Right atrium auricular region (tissue), 2 donors: ENCODE measurements around a stretch of chr11.

GRCh38 chr11:60169260-60169635, 13.6 kb downstream of the MS4A6A start:
- PRO-cap = no peak
- RAMPAGE, long total RNA, 2 experiments = no peak in any of the 2 experiments

DNA sequence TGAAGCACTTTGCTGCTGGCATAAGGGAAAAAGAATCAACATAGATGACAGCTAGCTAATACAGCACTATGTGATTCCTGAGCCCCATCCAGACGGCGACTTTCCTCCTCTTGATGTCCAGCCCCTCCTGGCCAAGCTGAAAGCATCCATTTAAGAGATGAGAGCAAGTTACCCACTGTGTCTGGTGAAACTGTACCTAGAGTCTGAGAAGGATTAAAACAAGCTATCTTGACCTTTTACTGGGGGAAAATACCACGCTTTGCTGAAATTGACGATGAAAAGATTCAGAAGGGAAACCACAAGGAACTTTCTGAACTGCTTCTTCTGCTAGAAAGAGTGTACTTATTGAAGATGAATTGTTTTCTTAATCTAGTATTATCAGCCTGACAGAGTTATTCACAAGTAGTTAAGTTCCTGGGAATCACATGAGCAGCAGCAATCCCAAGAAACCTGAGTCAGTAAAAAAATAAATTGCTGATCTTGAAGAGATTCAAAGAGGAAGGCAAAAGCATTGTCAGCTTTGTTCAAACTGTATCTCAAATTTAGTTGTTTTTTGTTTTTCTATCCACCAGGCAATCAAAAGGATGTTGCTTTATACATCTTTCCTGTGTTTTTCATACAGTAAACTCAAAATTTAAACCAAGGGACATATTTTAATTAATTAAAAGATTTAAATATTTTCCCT, 13.1 kb upstream of the MS4A6A start:
- PRO-cap = no peak
- RAMPAGE, long total RNA, 2 experiments = no peak in any of the 2 experiments

DNA sequence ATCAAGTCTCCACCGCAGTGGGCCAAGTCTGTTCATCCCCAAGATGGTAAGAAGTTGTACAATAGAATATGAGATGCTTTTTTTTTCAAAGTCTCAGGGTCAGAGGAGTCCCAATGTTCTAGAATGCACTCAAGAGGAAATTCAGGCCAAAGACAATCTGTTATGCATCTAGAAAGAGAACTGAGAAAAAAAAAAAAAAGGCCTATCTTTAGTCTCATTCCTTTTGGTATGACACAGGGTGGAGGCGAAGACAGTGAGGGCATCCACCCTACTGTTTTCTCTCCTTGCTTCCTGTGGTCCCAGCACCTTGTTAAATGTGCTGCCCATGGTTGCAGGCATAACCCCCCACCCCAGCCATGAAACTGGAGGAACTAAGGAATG, 20.3 kb downstream of the MS4A6E start:
- PRO-cap = no peak
- RAMPAGE, long total RNA, 2 experiments = no peak in any of the 2 experiments

DNA sequence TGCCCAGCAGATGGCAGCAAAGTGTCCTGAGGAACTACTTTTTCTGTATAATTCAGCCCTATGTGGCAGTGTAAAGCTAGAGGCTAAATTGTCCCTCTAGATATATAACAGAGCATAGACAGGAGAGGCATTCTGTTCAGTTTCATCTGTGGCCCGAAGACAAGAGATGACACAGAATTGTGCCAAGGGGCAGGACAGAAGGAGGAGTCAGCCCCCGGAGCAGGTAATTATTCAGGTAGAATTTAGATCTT, 14.8 kb upstream of the MS4A7 start:
- PRO-cap = no peak
- RAMPAGE, long total RNA, 2 experiments = no peak in any of the 2 experiments

DNA sequence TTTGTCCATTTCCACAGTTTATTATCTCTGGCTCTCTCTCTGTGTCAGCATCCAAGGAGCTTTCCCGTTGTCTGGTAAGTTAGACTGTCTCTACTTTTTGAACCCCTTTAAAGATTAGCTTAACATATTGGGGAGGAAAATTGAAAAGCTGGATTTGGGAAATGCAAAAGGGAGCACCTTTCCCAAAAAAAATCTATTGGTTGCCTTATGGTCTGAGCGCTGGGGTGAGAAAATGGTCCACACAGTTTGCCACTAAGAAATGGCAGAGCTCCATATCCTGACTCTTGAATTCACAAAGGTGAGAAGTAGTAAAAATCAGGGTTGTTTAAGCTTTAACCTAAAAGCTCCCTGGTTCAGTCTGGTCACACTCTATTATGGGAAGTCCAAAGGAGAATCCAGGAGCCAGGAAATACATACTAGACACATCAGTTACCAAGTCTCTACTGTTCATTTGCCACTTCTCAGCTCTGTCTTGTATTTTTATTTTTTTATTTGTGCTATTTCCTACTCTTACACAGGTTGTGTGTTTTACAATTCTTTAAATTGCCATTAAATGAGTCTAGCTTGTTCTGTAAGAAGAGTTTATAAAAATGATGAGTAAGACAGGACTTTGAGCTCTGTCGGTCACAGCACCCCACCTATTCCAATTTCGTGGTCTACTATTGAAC, 9.5 kb downstream of the MS4A12 start:
- PRO-cap = no peak
- RAMPAGE, long total RNA, 2 experiments = no peak in any of the 2 experiments

- PRO-cap = no peak
- RAMPAGE, long total RNA, 2 experiments = no peak in any of the 2 experiments
Measured at GRCh38 chr11:60759261-60760009, 2.8 kb downstream of the MS4A15 start.

GRCh38 chr11:60852567-60853084, 3.1 kb downstream of the PTGDR2 start:
- PRO-cap = no peak
- RAMPAGE, long total RNA, 2 experiments = no peak in any of the 2 experiments

- PRO-cap = no peak
- RAMPAGE, long total RNA, 2 experiments = no peak in any of the 2 experiments
Measured at GRCh38 chr11:61007493-61007896, 36.0 kb downstream of the CD6 start.

GRCh38 chr11:61119140-61119421, 16.8 kb downstream of the CD5 start:
- PRO-cap = no peak
- RAMPAGE, long total RNA, 2 experiments = no peak in any of the 2 experiments

DNA sequence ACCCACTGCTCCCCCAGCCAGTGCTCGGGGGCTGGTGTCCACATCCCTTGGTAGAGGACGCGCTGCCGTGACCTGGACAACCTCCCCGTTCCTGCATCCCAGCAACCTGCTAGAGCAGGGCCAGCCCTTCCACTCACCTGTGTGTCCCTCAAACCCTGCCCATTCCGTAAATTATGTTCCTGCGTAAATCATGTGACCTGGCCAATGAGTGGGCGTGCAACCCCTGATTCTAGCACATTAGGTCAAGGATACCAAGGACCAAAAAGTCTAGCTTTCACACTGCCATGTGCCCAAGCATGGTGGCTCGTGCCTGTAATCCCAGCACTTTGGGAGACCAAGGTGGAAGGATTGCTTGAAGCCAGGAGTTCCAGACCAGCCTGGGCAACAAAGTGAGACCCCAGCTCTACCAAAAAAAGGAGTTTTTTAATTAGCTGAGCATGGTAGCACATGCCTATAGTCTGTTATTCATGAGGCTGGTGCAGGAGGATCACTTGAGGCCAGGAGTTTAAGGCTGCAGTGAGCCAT, 25.8 kb downstream of the CD5 start:
- PRO-cap = no peak
- RAMPAGE, long total RNA, 2 experiments = no peak in any of the 2 experiments

GRCh38 chr11:61149814-61150302, 11.4 kb downstream of the VPS37C start:
- PRO-cap = no peak
- RAMPAGE, long total RNA, 2 experiments = no peak in any of the 2 experiments

DNA sequence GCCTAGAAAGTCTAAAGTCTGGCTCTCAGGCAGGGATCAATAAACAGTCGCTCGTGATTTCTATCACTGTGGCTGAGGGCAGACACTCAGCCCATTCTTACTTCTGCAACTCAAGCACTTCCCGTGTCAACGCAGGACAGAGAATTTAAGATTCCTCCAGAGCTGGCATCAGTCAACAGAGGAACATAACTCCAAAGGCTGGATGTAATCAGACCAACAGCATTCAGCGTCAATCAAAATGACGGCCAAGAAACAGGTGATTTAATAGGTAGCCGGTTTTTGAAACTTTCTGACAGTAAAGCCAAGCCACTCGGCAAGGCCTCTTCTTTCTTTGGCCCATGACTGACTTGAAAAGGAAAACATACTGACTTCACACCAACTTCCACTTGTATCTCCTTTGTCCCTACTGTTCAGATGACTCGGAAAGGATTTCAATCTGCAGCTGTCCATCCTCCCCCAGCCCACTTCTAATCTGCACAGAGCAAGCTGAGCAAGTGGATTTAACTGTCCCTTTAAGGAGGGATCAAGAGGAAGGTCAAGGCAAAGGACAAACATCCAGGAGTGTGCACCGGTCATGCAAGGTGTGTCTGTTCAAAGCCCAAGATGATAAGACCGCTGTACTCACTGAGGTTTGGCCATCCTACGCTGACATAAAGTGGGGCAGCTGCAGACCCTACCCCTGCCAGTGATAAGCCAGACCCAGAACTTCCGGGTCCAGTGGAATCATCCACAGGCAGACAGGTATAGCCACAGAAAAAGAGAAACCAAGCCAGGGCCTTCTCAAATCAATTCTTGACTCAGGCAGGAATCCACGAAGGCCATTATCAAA, 9.4 kb downstream of the VPS37C start:
- PRO-cap = no peak
- RAMPAGE, long total RNA, 2 experiments = no peak in any of the 2 experiments

- PRO-cap = no peak
- RAMPAGE, long total RNA, 2 experiments = no peak in any of the 2 experiments
Measured at GRCh38 chr11:61164087-61164827, 3.0 kb upstream of the VPS37C start.

- PRO-cap = no peak
- RAMPAGE, long total RNA, 2 experiments = no peak in any of the 2 experiments
Measured at GRCh38 chr11:61298763-61299322, 3.7 kb upstream of the VWCE start.

- PRO-cap = no peak
- RAMPAGE, long total RNA, 2 experiments = no peak in any of the 2 experiments
Measured at GRCh38 chr11:61326410-61327161, 6.3 kb downstream of the DDB1 start.

DNA sequence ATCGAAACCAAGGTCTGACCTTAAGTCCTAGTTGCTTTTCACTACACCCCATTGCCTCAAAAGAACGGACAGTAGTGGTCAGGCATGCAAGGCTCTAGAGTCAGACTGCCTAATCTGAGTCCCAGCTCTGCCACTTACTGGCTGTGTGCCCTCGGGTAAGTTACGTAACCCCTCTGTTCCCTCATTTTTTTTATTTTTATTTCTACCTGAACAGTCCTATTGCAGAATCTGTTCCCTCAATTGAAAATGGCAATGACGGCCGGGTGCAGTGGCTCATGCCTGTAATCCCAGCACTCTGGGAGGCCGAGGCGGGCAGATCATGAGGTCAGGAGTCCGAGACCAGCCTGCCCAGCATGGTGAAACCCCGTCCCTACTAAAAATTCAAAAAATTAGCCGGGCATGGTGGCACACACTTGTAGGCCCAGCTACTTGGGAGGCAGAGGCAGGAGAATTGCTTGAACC, 9.5 kb downstream of the CYB561A3 start:
- PRO-cap = no peak
- RAMPAGE, long total RNA, 2 experiments = no peak in any of the 2 experiments

DNA sequence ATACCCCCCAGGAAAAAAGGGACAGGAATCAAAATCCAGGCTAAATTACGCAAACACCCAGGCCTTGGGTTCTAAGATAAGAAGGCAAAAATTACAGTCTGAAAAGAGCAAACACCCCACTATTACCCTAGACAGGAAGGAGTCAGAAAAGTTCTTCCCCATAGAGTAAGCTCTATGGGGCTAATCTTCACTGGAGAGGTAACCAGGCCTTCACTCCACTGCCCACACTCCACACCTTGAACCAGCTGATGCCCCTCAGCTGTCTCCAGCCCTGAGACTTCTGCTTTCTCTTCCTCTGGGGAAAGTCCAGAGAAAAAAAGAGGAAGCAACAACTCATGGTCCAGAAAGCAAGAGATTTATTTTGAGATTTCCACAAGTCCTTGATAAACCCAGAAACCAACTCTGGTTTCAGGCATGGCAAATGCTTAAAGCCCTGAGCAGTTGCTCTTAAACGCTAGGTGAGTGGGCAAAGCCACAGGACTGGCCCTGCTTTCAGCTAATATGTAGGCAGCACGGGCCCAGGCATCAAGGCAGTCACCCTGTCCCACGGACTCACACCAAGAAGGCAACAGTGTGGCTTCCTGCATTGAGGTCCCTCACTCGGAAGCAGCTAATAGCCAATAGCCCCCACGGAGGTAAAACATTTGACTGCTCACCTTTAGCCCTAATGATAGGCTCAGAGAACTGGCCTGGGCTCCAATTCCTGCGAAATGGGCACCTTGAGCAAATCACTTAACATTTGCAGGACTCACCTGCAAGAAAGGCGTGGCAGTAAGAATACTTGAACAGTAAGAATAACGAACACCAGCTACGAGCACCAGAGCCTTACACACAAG, 4.4 kb downstream of the CYB561A3 start:
- PRO-cap = no peak
- RAMPAGE, long total RNA, 2 experiments = no peak in any of the 2 experiments

- PRO-cap = no peak
- RAMPAGE, long total RNA, 2 experiments = no peak in any of the 2 experiments
Measured at GRCh38 chr11:61417564-61417952, 12.2 kb downstream of the CPSF7 start.

GRCh38 chr11:61437384-61438272, 7.7 kb downstream of the SDHAF2 start:
- PRO-cap = no peak
- RAMPAGE, long total RNA, 2 experiments = no peak in any of the 2 experiments

DNA sequence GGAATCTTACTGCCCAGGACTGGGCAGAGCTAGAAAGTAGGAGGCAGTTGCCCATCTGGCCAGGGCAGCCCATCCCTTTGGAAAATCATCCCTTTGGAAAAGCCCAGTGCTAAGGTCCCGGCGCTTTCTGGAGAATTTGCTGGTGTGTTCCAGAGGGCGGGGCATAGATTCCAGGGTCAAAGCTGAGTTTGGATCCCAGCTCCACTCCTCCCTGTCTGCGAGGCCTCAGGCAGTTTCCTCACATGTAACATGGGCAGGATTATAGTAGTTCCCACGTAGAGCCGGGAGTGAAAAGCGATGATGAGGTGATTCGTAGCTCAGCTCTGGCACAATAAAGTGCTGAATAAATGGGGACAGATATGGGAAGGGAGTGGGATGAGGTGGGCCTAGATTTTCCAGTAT, 3.8 kb upstream of the PPP1R32 start:
- PRO-cap = no peak
- RAMPAGE, long total RNA, 2 experiments = no peak in any of the 2 experiments